Peripheral blood mononuclear cell (primary cell): ENCODE measurements around the gene SOX2.

DNA sequence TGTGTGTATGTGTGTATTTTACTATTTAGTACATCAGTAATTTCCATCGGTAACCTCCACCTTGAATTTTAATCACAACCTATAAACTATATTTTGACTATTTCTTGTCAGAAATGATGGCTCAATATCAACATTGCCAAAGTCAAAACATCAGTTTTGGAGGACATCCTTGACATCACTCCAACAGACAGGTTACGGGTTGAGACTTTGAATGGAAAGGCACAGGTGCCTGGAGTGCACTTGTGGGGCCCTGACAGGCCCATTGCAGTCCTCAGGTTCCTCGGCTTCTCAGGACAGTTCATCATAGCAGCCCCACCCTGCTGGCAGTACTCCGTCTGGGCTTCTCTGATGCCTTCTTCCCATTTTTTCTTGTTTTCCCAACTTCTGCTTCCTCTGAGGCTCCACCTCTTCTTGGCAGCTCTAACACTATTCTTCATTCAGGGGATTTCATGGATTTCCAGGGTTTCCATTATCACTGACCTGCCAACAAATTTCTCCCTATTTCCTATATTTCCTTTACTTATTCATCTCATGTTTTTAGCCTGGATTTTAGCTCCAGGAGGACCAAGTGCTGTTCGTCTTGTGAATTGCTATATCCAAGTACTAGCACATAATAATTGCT lies 16.3 kb downstream of the NCEH1 start:
- PRO-cap, 8 experiments, result no peak in any of the 8 experiments

GRCh38 chr3:173622961-173623363 lies 225.4 kb downstream of the NLGN1 start:
- PRO-cap, 8 experiments, result peak in 1 of 8 experiments; most common minus-strand start chr3:173623094 (in 1)

GRCh38 chr3:175432860-175433485 lies 573.8 kb downstream of the NAALADL2 start:
- PRO-cap, 8 experiments, result no peak in any of the 8 experiments

DNA sequence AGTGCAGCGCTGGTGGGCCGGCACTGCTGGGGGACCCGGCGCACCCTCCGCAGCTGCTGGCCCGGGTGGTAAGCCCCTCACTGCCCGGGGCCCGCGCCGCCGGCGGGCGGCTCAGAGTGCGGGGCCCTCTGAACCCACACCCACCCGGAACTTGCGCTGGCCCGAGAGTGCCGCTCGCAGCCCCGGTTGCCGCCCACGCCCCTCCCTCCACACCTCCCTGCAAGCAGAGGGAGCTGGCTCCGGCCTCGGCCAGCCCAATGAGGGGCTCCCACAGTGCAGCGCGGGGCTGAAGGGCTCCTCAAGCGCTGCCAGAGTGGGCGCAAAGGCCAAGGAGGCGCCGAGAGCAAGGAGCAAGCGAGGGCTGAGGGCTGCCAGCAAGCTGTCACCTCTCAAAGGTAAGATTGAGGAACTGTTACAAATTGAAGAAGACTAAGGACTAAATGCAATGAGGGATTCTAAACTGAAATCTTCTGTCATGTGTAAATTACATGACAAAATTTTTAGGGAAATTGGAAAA lies 834.8 kb downstream of the TBL1XR1 start:
- PRO-cap, 8 experiments, result no peak in any of the 8 experiments

DNA sequence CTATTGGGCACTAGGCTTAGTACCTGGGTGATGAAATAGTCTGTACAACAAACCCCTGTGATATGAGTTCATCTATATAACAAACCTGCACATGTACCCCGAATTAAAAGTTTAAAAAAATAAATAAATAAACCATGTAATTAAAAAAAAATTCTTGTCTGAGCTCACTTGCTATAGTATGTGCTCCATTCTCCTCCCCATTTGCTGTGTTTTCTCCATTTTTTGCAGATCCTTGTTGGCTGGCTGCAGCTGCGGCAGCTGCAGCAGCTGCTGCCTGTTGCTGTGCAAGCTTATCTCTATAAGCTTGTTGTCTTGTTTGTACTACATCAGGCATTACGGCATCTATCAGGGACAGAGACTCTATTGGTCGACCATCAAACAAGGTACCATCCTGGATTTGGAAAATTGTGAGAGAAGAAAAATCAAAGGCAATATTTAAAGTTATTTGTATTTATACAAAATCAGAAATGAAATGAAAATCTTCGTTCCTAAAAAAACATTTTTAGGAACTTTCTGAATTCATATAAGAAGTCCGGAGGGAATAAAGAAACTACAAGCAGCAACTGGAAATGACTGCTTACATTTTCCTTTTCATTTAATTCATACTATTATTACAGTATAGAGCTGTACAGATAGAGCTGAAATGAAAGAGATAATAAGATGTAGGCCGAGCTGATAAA lies 145.8 kb downstream of the TBL1XR1 start:
- PRO-cap, 8 experiments, result no peak in any of the 8 experiments

GRCh38 chr3:177057226-177058357 lies 139.7 kb downstream of the TBL1XR1 start:
- PRO-cap, 8 experiments, result peak in 1 of 8 experiments; most common plus-strand start chr3:177057994 (in 1); most common minus-strand start chr3:177057957 (in 1)

GRCh38 chr3:177246709-177247293 lies 49.5 kb upstream of the TBL1XR1 start:
- PRO-cap, 8 experiments, result no peak in any of the 8 experiments

DNA sequence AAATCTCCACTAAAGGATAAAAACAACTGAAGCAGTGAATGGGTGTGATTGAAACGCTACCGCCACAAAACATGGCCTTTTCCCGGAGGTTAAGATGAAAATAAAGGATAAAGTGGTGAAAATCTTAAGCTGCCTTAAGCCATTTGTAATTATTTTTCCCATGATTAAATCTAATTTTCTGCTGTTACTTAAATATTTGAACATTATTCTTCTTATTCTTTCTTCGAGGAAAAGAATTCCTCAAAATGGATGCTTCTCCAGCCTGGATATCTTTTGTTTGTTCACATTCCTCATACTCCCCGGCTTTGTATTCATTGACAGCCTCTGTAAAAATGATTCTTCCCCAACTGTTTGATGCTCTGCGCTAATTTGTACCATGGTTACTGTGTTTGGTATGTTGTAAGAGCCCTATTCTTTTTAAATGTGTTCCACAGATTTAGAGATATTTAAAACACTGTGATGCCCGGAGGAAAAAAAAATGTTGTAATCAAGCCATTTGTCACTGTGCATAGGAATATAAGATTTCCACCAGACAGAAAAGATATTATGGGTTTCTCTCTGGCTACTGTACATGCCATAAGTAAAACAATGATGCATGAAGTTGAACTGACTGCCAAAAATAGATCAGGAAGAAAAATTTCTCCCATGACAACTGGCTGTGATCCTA lies 254.5 kb upstream of the TBL1XR1 start:
- PRO-cap, 8 experiments, result no peak in any of the 8 experiments

DNA sequence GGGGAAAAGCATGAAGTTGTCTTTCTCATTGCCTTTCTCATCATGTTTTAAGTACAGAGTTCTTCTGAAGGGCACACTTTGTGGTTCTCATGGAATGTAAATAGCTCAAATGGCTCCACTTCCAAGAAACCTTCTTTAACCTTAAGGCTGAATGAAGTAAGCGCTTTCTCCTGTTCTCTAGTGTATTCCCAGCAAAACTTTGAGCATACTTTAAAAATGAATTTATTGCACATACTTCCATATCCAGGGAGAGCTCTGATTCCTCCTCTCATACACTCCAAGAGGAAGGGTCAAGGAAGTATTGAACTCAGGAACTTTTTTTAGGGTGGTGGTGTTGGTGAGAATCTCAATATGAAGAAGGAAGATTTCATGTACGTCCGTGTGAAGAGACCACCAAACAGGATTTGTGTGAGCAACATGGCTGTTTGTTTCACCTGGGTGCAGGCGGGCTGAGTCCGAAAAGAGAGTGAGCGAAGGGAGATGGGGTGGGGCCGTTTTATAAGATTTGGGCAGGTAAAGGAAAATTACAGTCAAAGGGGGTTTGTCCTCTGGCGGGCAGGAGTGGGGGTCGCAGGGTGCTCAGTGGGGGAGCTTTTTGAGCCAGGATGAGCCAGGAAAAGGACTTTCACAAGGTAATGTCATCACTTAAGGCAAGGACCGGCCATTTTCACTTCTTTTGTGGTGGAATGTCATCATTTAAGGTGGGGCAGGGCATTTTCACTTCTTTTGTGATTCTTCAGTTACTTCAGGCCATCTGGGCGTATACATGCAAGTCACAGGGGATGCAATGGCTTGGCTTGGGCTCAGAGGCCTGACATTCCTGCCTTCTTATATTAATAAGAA lies 468.4 kb upstream of the TBL1XR1 start:
- PRO-cap, 8 experiments, result no peak in any of the 8 experiments

DNA sequence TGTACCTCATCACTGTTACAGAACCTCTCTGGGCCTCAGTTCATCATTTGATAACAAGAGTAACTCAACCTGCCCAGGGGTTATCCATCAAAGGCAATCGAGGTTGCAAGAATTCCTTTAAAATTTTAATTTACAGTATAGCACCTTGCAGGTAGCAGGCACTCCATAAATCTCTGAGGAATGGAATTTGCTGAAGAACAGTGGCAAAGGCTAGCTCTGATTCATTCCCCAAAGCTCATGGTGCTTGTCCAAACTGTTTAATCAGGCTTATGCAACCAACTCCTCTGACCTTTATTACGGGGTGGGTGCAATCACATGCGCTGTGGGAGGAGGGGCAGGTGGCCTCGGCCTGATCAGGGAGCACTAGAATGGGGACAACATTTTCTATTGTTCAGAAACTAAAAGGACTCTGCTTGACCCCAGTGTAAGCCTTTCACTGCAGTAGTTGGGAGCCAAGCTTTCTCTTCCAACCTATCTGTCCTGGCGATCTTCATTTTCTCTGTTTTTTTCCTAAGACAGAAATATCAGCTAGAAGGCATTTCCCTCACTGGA lies 626.8 kb upstream of the TBL1XR1 start:
- PRO-cap, 8 experiments, result no peak in any of the 8 experiments

GRCh38 chr3:179260516-179261668 lies 10.0 kb upstream of the KCNMB3 start:
- PRO-cap, 8 experiments, result peak in 8 of 8 experiments; most common plus-strand start chr3:179261496 (in 1); most common minus-strand start chr3:179261398 (in 8)

DNA sequence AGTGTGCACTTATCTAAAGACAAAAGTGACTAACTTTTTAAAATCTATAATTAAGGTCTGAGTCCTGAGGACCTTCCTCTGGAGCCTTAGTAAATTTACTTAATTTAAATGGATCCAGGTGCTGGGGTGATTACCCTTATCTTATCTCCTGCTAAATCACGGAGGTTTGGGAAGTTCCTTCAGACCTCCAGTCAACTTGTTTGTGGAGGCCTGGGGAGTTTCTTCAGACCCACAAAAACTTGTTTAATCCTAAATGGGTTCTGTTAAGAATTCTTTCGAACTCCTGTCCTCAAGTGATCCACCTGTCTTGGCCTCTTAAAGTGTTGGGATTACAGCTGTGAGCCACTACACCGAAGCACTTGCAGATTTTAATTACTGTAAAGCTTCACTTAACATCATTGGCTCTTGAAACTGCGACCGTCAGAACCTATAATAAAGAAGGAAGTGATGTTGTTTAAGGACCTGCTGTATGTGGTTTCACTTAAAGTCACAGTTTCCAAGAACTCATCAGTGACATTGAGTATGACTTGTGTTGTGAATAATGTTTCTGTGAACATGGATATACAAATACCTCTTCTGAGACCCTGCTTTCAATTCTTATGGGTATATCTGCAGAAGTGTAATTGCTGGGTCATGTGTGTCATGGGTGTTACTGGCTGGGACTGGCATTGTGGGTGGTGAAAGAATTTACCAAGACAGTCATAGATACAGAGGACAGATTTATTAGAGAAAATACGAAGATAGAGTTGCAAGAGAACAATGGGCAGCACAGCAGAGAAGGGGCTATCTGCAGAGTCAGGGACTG lies 4.2 kb downstream of the NDUFB5 start:
- PRO-cap, 8 experiments, result no peak in any of the 8 experiments

DNA sequence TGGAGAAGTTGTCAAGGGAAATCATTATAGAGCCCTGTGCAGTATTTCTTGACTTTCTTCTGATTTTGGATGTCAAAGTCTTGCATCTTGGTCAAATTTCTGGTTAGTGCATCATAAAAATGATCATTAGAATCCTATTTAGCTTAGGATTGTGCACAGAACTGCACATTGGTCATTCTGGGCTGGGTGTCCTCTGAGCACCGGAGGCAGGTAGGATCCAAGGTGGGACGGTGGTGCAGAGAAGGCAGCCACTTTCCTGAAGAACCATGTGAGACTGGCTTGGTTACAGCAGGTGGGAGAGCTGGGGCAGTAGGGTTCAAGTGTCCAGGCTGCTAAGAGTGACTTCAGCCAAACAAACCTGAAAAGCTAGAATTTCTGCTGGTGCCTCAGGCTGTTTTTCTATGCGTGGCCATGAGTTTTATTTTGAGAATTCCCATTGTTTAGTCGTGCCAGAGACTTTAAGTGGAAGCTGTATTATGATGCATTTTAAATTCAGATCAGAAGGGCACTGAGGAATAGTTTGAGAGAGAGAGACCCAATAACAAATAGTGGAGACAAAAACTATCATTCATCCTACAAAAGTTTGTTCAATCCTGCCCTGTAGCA lies 20.0 kb downstream of the USP13 start:
- PRO-cap, 8 experiments, result no peak in any of the 8 experiments

DNA sequence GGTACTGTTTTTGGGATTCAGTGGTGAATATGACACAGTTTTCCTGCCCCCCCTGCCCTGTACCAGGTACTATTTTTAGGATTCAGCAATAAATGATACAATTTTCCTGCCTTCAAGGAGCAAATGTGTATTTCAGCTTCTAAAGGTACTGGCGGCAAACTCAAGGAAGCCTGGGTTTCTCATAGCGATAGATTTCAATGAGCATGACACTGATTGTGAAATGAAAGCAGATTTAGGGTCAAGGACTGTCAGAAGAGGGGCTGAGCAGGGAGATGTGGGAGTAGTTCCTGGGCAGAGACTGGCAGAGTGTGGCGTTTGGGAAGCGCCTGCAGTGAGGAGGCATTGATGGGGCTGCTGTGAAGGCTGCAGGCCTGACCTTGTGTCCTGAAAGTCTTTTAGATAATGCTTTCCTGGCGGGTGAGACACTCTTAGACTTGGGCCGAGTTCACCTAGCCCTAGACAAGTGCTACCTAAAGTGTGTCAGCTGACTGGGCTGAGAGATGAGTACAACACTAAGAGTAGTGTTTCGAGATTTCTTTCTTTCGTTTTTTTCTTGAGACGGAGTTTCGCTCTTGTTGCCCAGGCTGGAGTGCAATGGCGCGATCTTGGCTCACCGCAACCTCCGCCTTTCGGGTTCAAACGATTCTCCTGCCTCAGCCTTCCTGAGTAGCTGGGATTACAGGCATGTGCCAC lies 20.7 kb downstream of the USP13 start:
- PRO-cap, 8 experiments, result no peak in any of the 8 experiments

- PRO-cap, 8 experiments, result no peak in any of the 8 experiments
Measured at GRCh38 chr3:179942096-179942668, 94.6 kb downstream of the PEX5L start.

DNA sequence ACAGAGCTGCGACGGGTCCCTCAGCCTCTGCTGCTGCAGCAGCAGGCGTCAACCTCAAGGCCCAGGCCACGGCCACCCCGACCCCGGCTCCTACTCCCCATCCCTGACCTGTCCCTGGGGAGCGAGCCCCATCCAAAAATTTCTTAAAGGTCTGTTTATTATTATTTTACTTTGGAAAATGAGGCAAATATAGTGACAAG lies 82.4 kb upstream of the FXR1 start:
- PRO-cap, 8 experiments, result no peak in any of the 8 experiments

- PRO-cap, 8 experiments, result peak in 8 of 8 experiments; most common plus-strand start chr3:180913445 (in 5); most common minus-strand start chr3:180912896 (in 8)
Measured at GRCh38 chr3:180912829-180913546, 518 bp downstream of the FXR1 start.

DNA sequence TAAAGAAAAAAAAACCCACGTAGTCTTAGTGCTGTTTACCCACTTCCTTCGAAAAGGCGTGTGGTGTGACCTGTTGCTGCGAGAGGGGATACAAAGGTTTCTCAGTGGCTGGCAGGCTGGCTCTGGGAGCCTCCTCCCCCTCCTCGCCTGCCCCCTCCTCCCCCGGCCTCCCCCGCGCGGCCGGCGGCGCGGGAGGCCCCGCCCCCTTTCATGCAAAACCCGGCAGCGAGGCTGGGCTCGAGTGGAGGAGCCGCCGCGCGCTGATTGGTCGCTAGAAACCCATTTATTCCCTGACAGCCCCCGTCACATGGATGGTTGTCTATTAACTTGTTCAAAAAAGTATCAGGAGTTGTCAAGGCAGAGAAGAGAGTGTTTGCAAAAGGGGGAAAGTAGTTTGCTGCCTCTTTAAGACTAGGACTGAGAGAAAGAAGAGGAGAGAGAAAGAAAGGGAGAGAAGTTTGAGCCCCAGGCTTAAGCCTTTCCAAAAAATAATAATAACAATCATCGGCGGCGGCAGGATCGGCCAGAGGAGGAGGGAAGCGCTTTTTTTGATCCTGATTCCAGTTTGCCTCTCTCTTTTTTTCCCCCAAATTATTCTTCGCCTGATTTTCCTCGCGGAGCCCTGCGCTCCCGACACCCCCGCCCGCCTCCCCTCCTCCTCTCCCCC lies at the start of gene SOX2:
TSS of gene SOX2 (plus strand) at position 311 of the 667 bp plus-strand sequence.
- PRO-cap, 8 experiments, result no peak in any of the 8 experiments

- PRO-cap, 8 experiments, result no peak in any of the 8 experiments
Measured at GRCh38 chr3:181715995-181716476, 4.3 kb downstream of the SOX2 start.

GRCh38 chr3:182241657-182242580 lies 530.2 kb downstream of the SOX2 start:
- PRO-cap, 8 experiments, result no peak in any of the 8 experiments